ENCODE data around the gene KRTAP5-6.

- PRO-cap = no peak
Measured at GRCh38 chr11:1276484-1277058, 32.9 kb downstream of the TOLLIP start.

- PRO-cap = no peak
Measured at GRCh38 chr11:1297422-1298663, 11.6 kb downstream of the TOLLIP start.

GRCh38 chr11:1303165-1303805 is 6.1 kb downstream of the TOLLIP start:
- PRO-cap = no peak

DNA sequence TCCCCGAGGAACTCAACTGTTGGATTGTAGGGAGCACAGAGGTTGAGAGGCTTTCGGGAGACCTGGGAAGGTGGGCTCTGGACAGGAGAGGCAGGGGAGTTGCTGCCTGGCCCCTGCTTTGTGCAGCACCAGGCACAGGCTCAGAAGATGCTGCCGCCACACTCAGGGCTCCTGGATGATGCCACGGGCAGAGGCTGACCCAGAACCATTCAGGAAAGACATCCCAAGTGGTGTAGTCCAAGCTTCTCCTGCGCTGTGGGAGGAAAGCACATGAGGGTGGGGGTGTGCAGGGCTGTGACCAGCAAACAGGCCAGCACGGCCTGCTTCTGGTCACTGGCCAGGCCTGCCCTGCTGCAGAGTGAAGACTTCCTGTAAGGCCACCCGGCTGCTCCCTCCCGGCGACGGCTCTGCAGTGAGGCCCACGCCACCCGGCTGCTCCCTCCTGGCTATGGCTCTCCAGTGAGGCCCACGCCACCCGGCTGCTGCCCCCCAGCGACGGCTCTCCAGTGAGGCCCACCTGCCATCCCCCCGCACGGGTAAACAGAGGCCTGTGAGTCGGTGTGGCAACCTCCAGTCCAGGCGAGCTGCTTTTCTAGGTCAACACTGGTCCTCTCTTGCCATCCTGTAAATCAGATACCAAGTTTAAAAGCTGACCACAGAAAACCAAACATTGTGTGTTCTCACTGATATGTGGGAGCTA is 31.5 kb upstream of the BRSK2 start:
- PRO-cap = no peak

GRCh38 chr11:1448195-1448686 is 38.3 kb downstream of the MOB2 start:
- PRO-cap = no peak

- PRO-cap = no peak
Measured at GRCh38 chr11:1460301-1461289, 26.0 kb downstream of the MOB2 start.

DNA sequence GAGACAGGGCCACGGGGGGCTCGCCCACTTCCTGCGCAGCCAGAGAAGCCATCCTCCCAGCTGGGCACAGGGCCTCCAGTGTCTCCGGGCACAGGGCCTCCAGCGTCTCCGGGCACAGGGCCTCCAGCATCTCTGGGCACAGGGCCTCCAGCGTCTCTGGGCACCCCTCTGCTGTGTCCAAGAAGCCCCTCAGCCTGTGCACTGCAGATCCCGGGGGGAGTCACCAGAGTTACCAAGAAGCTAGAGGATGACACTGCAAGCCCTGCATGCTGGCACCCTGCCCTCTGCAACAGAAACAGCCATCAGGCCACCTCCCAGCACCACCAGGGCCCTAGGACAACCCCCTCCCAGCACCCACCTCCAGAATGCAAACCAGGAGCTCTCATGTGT is 13.8 kb downstream of the MOB2 start:
- PRO-cap = no peak

GRCh38 chr11:1485913-1486478 is 583 bp downstream of the MOB2 start:
- PRO-cap = no peak

GRCh38 chr11:1512388-1512587 is 25.7 kb upstream of the MOB2 start:
- PRO-cap = no peak

DNA sequence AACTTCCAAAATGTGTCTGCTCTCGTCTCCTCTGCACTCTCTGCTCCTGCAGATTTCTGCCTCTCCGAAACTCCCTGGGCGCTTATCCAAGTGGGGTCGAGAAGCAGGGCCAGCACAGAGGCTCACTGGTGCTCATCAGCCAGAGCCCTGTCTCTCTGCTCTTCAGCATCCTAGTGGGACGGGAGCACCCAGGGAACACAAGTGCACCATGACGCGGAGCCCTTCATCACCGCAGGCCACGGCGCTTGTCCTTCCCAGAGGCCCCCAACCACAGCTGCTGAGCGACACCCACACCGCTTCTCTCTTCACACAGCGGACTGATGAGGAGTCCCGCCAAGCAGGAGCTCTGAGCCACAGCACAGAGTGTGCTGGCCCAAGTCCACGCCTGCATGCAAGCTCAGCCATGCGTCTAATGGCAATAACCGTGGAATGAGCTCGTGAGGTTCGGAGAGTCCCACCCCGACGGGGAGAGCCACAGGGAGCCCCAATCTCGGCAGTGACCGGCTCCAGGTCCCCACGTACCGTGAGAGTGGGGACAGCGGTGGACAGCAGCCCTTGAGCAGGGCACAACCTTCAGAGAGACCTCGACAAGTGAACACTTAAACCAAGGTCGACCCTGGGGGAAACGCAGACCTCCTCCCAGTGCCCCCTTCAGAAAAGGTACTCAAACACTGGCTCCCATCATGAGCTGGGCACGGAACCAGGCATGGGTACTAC is 28.0 kb upstream of the MOB2 start:
- PRO-cap = no peak

DNA sequence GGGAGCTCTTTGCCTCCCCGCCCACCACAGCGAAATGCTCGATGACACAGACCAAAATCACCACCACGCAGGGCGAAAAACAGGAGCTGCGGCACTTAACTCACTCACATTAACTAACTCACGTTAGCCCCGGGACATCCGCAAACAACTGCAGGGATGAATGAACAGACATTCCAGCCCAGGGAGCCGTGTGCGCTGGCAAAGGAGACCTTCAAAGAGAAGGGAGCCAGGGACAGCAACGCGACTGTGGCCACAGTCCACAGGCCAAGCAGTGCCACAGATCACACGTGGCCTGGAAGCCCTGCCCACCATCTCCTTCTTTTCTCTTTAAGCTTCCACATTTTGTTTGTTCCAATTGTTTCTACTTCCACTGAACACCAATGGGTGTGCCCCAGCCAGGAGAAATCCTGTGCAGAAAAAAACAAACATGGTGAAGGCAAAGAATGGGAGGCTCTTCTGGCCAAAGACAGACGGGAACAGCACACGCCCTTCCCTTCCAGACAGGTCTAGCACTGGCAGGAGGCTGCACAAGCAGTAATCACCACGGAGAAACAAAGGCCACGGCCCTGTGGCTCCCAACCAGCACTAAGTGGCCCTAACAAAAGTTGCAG is 39.2 kb downstream of the DUSP8 start:
- PRO-cap = no peak

DNA sequence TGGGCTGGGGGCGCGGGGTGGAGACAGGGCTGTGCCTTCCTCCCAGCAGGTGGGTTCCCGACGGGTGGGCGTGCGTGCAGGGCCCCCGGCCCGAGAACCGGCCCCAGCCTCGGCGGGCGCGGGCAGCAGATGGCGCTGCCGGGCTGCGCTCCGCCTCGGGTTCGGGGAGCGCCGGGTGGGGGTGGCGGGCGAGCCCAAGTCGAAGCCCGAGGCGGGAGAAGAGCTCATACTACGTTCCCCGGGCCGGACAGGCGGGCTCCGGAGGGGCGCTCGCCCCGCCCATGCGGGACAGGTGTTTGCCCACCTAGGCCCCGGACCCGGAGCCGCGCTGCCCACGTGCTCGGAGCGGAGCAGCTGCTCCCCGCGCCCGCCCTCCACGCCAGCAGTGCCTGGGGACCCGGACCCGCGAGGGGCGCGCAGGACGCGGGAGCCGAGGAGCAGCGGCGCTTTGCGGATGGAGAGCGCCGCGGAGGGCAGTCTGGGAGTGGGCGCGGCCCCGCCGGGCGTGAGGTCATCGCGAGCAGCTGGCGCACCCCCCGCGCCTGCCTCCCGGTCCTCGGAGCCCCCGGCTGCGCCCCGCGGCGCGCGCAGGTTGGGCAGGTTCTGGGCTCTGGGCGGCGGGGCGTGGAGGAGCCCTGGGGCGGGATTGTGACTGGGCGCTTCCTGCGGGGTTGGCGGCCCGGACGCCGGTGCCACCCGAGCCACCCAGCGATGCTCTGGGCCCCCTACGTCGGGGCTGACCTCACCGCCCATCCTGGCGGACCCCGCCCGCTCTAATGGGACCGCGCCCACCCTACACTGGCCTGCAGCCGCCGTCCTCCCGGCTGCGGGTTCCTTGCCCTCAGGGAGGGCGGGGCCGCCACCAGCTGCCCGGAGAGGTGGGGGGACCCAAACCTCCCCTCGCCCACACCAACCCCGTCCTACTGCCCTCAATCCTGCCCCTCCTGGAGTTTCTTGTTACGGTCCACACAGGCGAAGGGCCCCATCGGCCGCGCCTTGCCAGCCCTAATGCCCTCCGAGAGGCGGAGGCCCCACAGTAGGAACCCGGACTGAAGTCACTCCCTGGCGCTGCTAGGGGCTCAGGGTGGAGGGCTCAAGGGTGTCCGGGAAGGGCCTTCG is 25.1 kb downstream of the DUSP8 start:
- PRO-cap = unidirectional peak, plus-strand start at position 227 of the sequence; bidirectional peak, plus-strand start at position 538 of the sequence, minus-strand start at position 450 of the sequence

GRCh38 chr11:1558991-1560192 is 12.7 kb downstream of the DUSP8 start:
- PRO-cap = no peak

DNA sequence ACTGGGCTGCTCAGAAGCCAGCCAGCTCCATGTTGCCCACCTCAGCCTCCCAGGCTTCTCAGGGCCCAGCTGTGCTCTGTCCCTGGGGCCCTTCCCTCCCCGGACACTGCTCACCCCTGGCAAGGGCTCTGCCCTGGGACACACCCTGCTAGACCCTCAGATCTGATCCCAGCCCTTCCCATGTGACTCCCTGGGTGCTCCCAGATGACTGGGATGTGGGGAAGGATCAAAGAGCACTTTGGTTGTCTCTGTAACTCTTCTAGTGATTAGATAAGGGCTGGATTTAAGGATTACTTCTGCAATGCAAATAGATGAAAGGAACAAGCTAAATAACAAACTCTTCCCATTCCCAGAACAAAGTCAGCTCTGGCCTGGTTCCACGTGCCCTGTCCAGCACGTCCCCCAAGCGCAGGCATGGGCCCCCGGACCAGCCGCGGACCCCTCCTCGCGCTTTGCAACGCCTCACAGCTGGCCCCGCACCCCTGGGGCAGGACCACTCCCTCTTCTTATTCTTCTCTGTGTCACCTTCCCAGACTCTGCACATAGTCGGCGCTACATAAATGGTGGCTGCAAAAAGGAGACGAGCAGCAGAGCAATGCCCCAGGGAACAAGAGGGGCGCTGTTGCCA is 5.8 kb upstream of the KRTAP5-6 start:
- PRO-cap = no peak

DNA sequence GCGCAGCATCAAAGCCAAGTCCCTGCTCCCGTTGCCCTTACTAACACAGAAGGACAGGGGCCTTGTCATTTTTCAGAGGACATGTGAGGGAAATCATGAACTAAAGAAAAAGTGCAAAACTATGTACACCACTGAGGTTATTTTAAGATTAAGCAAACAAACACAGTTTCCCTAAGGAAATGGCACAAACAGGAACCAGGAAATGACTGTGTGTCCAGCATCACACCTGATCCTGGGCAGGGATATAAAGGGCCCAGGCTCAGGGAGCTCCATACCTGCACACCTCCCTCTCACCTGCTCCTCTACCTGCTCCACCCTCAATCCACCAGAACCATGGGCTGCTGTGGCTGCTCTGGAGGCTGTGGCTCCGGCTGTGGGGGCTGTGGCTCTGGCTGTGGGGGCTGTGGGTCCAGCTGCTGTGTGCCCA is at the start of gene KRTAP5-6:
KRTAP5-6 (plus strand) TSS at position 283 of the 427 bp plus-strand sequence.
- PRO-cap = no peak

GRCh38 chr11:1743553-1744492 is 6.6 kb downstream of the IFITM10 start:
- PRO-cap = no peak

DNA sequence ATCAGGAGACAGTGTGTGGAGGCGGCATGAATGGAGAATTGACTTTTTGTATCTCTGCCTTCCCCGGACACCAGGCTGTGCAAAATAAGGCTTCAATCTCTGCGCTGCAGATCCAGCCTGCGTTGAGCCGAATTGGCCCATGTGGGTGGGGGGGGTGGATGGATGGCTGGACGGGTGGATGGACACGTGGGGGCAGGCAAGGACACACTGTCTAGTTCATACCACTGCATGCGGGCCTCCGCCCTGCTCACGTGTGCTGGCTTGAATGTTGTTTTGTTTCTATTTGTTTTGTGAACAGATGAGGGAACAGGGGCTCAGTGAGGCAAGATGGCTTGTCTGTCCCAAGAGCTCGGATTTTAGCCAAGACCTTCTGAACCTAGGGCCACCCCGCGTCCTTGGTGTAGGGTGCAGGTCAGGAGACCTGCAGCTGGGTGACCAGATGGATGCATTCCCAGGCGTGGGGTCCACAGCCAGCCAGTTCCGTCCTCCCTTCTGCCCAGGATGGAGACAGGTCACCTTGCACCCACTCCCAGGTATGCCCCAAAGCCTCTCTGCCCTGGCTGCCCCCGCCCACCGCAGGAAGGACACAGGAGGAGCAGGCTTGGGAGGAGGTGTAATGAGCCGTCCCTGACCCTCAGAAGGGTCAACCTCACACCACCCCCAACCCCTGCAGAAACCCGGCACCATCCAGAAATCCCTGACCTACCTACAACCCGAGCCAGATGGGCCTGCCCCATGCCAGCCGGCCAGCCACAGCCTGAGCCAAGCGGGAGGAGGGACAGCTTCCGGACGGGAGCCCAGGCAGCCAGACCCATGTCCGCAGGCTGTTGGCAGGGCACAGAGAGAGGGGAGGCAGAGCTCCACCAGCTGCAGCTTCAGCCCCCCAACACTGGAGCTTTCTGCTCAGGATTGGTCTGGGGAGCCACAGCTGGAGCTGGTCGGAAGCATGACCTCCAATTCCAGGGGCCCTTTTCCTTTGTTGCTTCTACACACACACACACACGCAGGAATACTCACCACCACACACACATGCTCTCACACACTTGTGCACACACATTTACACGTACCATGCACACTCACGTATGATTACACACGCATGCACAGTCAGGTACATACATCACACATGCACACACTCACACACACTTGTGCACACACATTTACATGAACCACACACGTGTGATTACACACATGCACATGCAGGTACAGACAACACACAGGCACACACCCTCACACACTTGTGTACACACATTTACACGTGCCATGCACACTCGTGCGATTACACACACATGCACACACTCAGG is 5.5 kb downstream of the IFITM10 start:
- PRO-cap = no peak

GRCh38 chr11:1746392-1747078 is 3.9 kb downstream of the IFITM10 start:
- PRO-cap = no peak

DNA sequence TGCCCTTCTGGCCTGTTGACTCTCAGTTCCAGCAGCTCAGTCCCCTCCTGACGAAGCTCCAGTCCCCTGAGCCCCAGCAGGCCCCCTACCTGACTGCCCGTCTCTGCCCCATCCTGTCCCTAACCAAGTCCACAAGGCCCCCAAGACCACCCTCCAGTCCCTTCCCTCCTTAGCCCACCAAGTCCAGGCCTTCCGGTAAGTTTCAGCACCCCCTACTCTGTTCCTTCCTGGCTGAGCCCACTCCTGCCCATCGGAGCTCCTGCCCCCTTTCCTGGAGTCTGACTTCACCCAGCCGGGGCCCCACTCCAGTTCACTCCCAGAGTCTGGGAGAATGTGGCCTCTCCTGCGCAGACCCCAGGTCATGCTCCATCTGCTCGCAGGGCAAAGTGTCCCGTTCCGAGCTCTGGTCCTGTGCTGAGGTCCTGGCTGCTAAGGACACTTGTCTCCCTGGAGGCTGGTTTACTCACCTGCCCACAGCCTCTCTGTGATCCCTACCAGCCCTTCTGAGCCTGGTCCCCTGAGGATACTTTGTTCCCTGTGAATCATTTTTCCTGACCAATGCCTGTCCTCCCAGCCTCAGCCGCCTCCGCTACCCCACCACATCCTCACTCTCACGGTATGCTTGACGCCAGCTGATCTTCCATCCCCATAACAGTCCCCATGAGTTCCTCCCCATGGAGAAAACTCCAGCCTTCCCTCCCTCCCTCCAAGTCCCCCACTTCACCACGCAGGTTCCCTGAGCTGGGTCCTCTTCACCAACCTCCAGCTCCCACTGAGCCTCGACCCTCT is 602 bp downstream of the IFITM10 start:
- PRO-cap = no peak

GRCh38 chr11:1751246-1751523 is 790 bp upstream of the IFITM10 start:
- PRO-cap = no peak

Measured in progenitor cell of endocrine pancreas (in vitro differentiated cells).